Hematopoietic multipotent progenitor cell (in vitro differentiated cells): ENCODE data around the genes HCAR2 and HIP1R.

DNA sequence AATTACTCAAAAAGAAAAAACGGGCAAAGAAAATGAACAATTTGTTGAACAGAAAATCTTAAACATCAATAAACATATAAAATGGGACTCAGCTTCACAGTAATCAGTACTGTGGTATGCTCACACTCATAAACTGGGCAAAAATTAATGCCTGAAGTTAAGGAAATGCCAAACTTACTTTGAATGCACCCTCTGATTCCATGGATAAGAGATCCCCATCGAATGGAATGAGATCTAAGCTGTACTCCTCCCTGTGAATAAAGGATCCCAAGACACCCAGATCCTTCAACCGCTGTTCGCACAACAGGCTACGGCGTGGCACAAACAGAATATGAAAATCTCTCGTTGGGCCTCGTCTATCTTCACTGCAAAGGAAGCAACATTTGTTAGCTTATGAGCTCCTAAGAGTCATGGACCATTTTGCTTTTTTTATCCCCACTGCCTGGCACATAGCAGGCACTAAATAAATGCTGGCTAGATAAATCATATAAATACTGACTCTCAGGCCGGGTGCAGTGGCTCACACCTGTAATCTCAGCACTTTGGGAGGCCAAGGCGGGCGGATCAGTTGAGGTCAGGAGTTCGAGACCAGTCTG is 5.1 kb downstream of the VPS33A start:
- CAGE, long polyA plus RNA: no peak

- CAGE, long polyA plus RNA: no peak
Measured at GRCh38 chr12:122489120-122489783, 11.5 kb downstream of the ZCCHC8 start.

DNA sequence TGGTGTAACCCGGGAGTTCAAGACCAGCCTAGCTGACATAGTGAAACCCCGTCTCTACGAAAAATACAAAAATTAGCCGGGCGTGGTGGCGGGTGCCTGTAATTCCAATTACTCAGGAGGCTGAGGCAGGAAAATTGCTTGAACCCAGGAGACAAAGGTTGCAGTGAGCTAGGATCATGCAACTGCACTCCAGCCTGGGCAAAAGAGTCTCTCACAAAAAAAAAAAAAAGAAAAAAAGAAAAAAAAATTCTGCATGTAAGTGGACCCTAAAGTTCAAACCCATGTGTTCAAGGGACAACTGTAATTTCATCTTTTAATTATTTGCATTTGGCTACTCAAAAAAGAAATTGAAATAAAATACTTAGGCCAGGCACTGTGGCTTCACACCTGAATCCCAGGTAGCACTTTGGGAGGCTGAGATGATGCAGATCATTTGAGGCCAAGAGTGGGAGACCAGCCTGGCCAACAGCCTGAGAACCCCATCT is 2.2 kb upstream of the ZCCHC8 start:
- CAGE, long polyA plus RNA: no peak

- CAGE, long polyA plus RNA: no peak
Measured at GRCh38 chr12:122702761-122703750, at the start of gene HCAR2. Gene HCAR2, minus strand, starts transcription at chr12:122703357.

DNA sequence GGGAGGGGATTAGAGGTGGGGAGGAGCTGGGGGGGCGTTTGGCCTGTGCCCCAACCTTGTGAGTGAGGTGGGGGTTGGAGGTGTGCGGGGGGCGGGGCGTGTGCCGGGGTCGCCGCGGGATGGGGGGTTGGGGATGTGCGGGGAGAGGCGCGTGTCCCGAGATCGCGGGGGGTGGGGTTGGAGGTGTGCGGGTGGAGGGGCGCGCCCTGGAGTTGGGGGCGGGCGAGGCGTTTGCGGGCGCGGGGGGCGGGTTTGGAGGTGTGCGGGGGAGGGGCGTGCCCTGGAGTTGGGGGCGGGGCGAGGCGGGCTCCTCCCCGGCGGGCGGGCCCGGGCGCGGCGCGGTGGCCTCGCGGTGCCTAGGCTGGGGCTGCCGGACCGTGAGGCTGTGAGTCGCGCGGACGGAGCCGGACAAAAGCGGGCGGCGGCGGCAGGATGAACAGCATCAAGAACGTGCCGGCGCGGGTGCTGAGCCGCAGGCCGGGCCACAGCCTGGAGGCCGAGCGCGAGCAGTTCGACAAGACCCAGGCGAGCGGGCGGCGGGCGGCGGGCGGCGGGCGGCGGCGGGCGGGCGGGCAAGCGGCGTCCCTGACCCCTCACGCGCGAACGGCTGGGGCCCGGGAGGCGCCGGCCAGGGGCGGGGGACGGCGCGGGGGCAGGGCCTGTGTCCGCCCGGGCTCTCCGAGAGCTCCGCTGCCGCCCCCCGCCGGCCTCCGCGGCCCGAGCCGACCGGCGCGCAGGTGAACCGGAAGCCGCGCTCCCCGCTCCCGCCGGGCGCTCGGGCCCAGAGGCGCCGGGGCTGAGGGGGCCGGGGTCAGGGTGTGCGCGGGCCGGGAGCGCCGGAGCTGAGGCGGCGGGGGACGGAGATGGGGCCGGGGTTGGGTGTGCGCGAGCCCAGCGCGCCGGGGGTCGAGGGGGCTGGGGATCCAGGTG is at the start of gene HIP1R:
Gene HIP1R (plus strand): TSS at position 339 of the 930 bp plus-strand sequence.
- CAGE, long polyA plus RNA: no peak

- CAGE, long polyA plus RNA: no peak
Measured at GRCh38 chr12:122896318-122896658, 364 bp upstream of the VPS37B start.

- CAGE, long polyA plus RNA: no peak
Measured at GRCh38 chr12:122965517-122965870, 769 bp downstream of the ABCB9 start.

- CAGE, long polyA plus RNA: no peak
Measured at GRCh38 chr12:122982533-122983305, 2.2 kb downstream of the ARL6IP4 start.

DNA sequence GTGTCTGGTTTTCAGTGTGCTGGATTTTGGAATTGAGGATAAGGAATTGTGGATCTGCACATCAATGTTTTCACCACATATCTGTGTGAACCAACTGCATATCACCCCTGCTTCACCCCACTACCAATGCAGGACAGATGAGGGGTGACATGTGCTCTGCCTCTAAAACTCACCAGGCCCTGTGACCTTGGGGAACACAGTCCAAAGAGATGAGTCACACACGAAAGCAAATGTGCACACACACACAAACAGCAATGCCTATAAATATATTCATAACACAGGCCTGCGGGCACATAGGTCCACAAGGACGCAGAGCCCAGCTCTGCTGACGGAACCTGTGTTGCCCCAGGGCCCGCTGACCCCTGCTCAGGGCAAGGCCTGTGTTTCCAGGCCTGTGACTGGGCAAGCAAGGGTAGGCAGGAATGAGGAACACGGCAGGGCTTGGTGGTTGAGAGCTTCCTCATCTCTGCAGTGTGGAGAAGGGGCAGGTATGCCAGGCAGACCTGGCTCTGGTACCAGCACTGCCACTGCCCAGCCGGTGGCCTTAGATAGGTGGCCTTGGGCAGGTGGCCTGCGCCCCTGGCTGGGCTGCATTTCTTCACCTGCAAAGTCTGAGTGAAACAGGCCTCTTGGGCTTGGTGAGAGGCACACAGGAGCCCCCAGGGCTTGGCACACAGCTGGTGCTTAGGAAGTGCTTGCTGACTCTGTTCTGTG is 82.4 kb downstream of the ARL6IP4 start:
- CAGE, long polyA plus RNA: no peak

- CAGE, long polyA plus RNA: no peak
Measured at GRCh38 chr12:123071860-123072252, 79.0 kb downstream of the PITPNM2 start.

GRCh38 chr12:123106857-123107429 is 43.9 kb downstream of the PITPNM2 start:
- CAGE, long polyA plus RNA: no peak

- CAGE, long polyA plus RNA: no peak
Measured at GRCh38 chr12:123107430-123107769, 43.5 kb downstream of the PITPNM2 start.

GRCh38 chr12:123109292-123109872 is 41.5 kb downstream of the PITPNM2 start:
- CAGE, long polyA plus RNA: no peak

- CAGE, long polyA plus RNA: no peak
Measured at GRCh38 chr12:123291896-123292517, 20.4 kb upstream of the CDK2AP1 start.

GRCh38 chr12:123398182-123398997 is 14.5 kb downstream of the KMT5A start:
- CAGE, long polyA plus RNA: no peak

- CAGE, long polyA plus RNA: no peak
Measured at GRCh38 chr12:123431150-123431504, 5.4 kb downstream of the RILPL2 start.

GRCh38 chr12:123498192-123498888 is 35.2 kb downstream of the RILPL1 start:
- CAGE, long polyA plus RNA: no peak

- CAGE, long polyA plus RNA: no peak
Measured at GRCh38 chr12:123597316-123598668, 4.1 kb upstream of the DDX55 start.

- CAGE, long polyA plus RNA: no peak
Measured at GRCh38 chr12:123938678-123939138, 33.9 kb downstream of the CCDC92 start.

DNA sequence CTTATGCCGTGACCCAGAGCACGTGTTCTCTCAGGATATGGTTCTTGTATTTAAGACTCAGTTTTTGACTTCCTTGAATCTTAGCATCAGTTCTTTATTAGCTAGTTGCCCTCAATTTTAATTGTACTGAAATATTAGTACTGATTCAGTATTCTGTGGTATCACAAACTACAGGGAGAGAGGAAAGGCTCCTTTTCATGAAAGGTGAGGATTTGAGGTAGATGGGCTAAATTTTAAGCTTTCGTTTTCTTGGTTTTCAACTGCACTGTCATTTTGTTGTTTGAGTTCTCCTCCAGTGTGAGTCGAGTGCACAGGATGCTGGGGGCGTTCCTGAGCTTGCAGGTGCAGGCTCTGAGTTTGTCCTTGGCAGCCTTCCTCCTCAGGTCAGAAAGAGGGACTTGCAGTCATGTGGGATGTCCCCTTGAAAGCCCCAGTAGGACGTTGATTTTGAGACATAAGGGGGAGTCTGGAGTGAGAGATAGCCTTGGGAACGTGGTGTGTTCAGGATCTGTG is 33.5 kb downstream of the ZNF664 start:
- CAGE, long polyA plus RNA: no peak